GM12892 (cell line): ENCODE data around the gene SMIM30.

DNA sequence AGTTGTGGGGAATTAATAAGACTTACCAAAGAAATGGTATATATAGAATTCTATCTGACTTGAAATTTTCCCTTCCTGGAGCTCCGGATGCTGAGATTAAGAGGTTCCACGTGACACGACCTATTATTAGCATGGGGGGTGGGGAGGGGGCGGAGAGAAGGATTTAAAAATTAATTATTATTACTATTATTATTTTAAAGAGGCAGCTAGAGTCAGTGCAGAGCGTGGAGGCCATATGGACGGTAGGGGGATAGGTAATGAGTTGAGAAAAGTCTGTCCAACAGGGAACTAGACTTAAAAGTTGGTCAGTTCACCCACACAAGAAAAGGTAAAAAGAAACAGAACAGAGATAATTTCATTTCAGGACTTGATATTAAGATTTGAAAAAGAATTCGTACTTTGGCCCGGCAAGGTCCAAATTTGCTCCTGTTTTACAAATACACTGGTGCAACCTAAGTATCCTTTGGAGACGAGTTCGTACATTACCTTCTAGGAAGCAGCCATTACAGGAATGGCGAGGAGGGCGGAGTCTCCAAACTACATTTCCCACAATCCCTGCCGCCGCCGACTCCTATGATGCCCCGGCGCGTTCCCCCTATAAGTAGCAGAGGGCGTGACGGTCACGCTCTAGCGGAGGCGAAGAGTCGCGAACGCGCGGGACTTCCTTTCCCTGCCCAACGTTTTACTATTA lies at the start of gene SMIM30:
Gene SMIM30, minus strand, starts transcription at position 513 of the 691 bp plus-strand sequence.
- RRBS: no CpG with 5 or more reads among the region's 29 CpGs

DNA sequence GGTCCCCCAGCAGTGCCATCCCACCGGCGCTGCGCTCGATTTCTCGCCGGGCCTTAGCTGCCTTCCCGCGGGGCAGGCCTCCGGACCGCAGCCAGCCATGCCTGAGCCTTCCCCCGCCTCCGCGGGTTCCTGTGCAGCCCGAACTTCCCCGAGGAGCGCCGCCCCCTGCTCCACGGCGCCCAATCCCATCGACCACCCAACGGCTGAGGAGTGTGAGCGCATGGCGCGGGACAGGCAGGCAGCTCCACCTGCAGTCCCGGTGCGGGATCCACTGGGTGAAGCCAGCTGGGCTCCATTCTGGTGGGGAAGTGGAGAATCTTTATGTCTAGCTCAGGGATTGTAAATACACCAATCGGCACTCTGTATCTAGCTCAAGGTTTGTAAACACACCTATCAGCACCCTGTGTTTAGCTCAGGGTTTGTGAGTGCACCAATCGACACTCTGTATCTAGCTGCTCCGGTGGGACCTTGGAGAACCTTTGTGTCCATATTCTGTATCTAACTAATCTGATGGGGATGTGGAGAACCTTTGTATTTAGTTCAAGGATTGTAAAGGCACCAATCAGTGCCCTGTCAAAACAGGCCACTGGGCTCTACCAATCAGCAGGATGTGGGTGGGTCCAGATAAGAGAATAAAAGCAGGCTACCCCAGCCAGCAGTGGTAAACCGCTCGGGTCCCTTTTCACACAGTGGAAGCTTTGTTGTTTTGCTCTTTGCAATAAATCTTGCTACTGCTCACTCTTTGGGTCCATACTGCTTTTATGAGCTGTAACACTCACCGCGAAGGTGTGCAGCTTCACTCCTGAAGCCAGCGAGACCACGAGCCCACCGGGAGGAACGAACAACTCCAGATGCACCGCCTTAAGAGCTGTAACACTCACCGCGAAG lies 325.1 kb downstream of the PPP1R3A start:
- RRBS: no CpG with 5 or more reads among the region's 40 CpGs

DNA sequence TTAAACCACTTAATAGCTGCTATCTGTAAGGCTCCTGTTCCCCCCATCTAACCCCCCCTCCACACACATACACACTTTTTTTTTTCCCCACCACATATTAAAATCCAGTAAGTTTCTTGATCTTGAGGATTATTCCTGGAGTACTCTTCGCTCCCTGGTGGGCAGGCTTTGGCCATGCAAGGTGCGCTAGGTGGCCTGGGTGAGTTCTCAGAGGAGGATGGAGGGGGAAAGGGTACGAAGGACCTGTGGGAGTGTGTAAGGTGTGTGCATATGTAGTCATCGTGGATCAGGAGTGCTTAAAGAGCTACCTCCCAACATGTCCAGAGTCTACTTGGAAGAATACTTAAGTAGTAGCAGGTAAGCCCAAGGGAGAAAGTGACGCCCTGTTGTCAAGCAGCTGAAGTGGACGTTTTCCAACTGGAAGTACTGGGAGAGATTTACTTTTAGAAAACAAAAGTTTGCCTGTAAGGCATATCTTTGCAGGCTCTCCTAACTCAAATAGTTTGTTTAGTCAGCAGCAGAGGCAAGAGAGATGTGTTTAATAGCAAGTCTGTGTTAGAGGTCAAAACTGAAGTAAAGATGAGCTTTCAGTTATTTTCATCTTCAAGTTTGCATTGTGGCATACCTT lies 169.4 kb upstream of the PPP1R3A start:
- RRBS: no CpG with 5 or more reads among the region's 6 CpGs

DNA sequence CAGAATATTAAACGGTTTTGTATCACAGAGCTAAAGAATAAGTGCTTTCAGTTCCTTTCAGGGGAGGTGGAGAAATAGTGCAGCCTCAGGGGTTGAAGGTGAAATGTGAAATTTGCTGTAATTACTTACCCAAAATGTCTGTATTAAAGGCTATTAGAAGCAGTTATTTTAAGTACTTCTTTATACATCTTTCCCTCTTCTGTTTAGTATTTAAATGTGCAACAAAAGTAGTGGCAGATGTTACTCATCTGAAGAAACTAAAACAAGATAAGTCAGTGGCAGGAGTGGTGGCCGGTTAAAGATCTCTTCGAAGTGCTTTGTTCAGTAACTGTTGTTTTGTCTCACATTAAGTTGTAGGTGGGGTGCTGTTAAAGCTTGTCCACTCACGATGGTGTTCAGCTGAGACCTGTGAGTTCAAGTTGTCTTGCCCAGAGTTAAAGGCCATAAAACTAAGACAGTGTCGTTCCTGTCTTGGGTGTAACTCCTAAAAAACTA lies 1.0 kb upstream of the FOXP2 start:
- RRBS: no CpG with 5 or more reads among the region's 5 CpGs

DNA sequence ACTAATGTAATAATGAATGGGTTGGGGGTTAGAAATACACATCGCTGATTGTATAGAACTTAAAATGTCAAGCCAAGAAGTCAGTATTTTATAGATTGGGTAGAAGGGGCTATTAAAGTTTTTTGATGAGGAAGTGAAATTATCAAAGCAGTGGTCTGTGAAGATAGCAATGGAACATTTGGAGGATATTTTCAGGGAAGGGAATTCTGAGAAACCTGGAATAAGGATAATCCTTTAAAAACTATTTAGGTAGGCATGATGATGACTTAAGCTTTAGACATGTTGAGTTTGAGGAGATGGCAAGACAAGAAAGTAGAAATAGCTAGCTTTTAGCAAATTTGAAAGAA lies 126.2 kb downstream of the FOXP2 start:
- RRBS: no CpG with 5 or more reads among the region's 1 CpG

DNA sequence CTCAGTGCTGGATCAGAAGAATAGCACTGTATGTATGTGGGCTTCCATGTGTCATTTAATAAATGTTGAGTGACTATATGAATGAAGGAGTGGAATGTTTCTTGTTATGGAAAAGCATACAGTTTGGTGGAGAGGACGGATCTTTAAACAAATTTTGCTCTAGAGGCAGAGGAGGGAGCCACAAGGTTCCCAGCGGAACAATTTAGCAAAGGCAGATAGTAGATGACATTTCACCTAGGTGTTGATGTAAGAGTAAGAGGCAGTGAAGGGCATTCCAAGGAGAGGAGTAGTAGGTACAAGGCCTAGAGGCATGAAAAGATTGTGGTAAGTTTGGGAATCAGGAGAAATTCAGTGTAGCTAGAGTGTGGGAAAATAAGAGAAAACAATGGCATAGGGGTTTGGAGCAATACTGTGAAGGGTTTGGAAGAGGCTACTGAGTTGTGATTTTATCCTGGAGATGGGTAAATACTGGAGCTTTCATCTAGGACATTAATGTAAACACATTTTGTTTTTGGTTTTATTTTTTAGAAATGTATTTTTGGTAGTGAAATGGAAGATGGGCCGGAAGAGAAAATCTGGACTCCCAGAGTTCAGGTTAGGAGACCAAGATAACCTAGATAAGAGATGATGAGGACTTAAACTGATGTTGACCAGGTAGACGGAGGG lies 43.1 kb downstream of the MDFIC start:
- RRBS: no CpG with 5 or more reads among the region's 4 CpGs

- RRBS: no CpG with 5 or more reads among the region's 8 CpGs
Measured at GRCh38 chr7:116315192-116315829, 105.0 kb downstream of the TES start.

DNA sequence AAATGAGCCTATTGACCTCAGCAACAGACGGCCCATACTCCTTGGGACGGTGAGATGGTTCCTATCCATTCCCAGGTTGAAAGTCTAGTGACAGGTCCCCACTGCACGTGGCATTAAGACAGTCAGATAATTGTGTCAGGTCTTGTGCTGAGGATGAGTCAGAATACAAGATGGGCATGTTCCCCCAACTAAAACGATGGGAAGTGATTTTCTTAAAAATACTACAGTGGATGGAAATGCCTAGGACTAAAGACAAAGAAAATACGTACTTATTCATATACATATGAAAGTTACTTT lies 2.1 kb downstream of the CAV1 start:
- RRBS: no CpG with 5 or more reads among the region's 5 CpGs

DNA sequence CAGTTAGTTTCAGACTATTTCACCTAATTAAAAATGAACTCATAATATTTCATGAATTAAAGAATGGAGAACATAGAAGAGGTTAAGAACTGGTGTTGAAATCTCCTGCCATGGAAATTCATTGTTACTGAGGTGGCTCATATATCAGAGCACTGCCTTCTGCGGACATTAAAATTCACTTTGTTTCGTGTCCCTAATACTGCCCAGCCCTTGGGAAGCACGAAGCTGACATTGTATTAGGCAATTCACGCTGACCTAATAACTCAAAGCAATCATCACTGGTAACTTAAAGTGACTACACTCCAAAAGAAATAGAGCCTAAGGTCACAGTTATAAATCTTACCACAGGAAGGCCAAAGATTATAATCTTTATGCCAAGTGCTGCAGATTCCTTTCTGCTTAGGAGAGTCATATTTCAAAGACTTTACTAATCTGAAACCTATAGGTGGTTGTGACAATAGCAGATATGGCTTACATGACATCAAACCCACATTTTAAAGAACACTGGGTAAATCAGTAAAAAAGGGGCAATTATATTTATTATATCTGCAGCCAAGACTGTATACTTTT lies 52.1 kb upstream of the CAPZA2 start:
- RRBS: no CpG with 5 or more reads among the region's 4 CpGs

DNA sequence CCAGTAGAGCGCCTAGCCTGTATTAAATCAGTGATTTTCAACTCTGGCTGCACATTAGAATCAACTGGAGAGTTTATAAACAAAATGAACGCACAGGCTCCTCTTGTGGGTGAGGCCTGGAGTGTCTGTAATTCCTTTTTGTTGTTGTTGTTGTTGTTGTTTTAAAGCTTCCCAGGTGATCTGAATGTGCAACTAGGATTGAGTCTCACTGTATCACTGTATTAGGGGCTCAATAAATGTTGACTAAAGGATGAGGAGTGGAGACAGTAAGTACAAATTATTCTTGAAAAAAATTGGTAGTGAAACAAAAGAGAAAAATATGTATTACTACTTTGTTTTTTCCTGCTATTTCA lies 9.4 kb downstream of the CAPZA2 start:
- RRBS: no CpG with 5 or more reads among the region's 2 CpGs

DNA sequence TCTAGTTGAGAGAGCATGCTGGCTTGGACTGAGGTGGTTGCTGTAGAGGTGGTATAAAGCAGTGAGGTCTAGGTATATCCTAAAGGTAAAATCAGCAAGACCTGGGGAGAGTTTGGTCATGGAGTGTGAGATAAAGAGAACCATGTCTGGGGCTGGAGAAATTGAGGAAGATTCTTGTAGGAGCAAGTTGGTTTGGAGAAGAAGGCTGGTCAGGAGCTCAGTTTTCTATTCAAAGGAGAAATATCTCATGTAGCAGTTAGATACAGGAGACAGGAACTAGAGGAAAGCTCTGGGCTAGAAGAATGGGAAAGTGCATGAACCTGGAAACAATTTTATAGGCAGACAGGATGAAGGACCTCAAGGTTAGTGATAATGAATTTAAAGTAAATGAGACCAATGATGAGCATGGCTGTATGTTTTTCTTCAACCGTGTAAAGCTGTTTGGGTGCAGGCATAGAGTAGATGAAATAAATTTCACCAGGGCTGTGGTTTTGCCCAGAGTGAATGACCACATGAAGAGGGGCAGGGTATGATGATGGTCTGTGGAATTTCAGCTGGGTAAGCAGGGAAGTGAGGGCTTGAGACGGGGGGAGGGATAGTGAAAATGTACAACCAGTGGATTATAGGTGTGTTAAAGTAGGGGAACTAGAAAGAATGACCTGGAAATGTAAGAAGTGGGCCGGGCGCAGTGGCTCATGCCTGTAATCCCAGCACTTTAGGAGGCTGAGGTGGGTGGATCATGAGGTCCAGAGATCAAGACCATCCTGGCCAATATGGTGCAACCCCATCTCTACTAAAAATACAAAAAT lies 32.7 kb upstream of the ST7 start:
- RRBS: no CpG with 5 or more reads among the region's 4 CpGs

GRCh38 chr7:116948860-116949581 lies 4.3 kb upstream of the ST7 start:
- RRBS: no CpG with 5 or more reads among the region's 6 CpGs

- RRBS: no CpG with 5 or more reads among the region's 6 CpGs
Measured at GRCh38 chr7:116971913-116972319, 18.6 kb downstream of the ST7 start.

DNA sequence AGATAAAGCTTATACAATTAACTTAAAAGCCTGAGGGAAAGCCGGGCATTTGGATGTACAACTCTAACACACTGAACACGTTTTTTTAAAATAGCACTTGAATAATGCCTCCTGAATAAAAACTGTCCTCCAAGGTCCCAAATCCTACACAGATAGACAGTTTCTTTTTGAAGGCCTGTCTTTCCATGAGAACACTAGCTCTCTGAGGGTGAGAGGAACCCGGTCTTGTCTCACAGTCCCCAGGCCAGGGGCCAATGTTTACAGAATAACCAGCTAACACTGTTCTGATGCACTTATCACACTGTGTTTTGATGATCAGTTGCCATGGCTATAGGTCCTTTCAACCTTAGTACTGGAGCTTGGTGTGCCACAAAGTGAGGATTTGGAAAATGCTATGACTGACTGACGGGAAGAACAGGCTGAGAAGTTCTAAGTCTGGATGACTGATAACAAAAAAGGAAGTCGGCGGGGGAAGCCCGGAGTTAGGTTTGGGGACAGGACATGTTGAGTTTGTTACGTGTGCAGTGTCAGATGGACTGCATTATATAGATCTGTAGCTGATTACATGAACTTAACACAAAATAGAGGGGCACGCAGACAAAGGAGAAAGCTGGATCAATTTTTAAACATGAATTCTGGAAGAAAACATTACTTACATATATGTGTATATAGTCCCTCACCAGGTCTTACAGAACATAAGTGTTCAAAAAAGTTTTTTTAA lies 141.8 kb downstream of the CTTNBP2 start:
- RRBS: no CpG with 5 or more reads among the region's 9 CpGs

DNA sequence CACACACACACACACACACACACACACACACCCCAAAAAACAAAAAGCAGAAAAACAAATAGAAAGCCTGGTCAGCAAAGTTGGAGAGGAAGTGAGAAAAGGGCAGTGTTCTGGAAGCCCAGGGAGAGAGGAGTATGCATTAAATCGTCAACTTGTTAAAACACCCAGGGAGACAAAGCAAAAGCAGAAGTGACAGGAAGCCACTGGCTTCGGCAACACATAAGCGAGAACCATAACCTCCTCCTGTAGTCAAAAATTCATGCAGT lies 99.6 kb downstream of the CTTNBP2 start:
- RRBS: no CpG with 5 or more reads among the region's 3 CpGs

GRCh38 chr7:118194585-118195952 lies 11.1 kb downstream of the LSM8 start:
- RRBS: no CpG with 5 or more reads among the region's 11 CpGs

DNA sequence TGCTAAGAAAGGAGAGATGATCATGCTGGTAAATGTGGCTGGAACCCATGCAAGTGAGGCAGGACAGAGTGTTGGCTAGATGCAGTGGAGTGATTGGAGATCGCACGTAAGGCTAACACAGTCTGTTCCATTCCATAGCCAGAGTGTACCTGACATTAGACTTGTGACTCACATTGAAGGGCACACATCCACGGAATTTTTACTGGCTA lies 80.8 kb downstream of the CPED1 start:
- RRBS: no CpG with 5 or more reads among the region's 3 CpGs

DNA sequence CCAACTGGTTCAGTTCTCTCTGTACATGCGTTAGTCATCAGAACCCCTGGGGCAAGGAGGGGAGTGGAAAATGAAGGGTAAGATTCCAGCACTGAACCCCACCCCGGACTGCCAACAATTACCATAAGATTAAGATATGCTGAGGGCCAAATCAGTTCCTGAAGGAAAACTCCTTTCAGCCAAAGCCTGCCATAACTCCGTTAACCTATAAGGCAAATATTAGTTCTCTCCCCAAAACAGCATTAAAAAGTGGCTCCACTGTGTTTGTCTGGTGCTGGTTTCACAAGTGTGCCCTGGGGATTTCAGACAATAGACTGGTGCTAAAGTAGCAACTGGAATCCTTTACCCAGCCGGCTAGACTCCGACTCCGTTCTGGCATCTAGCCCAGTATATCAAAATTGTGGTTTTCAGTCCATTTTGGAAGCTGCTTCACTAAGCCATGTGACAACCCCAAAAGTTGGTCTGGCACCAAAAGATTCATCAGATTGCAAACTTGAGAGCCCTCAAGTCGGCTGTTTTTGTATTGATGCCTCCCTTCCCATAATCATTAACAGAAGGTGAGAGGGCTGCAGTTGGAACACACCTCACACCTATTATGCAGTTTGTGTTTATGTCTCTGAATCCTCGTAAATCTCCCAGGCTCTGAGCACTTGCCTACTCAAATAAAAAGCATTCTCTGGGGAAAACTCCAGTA lies 15.1 kb upstream of the WNT16 start:
- RRBS: no CpG with 5 or more reads among the region's 8 CpGs

DNA sequence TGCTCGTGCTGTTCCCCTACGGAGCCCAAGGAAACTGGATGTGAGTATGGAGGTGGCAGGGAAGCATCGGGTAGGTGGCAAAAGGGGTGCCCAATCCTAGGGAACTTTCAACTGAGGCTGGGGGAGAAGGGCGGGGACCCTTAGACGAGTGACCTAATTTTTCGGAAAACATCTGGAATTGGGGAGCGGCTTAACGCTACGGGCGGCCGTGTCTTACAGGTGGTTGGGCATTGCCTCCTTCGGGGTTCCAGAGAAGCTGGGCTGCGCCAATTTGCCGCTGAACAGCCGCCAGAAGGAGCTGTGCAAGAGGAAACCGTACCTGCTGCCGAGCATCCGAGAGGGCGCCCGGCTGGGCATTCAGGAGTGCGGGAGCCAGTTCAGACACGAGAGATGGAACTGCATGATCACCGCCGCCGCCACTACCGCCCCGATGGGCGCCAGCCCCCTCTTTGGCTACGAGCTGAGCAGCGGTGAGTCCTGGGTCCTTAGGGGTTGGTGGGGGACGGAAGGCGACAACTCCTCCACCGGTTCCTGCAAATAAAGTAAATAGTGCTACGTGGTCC lies 629 bp downstream of the WNT16 start:
- RRBS: no CpG with 5 or more reads among the region's 34 CpGs